PC-3 (cell line): Measurements from ENCODE around the genes ORC6 and NETO2.

- RAMPAGE, long total RNA: no peak
Measured at GRCh38 chr16:35169203-35169640, 1709.8 kb downstream of the TP53TG3F start.

- RAMPAGE, long total RNA: no peak
Measured at GRCh38 chr16:35207716-35208188, 1748.3 kb downstream of the TP53TG3F start.

- RAMPAGE, long total RNA: no peak
Measured at GRCh38 chr16:35526021-35526558, 2066.7 kb downstream of the TP53TG3F start.

DNA sequence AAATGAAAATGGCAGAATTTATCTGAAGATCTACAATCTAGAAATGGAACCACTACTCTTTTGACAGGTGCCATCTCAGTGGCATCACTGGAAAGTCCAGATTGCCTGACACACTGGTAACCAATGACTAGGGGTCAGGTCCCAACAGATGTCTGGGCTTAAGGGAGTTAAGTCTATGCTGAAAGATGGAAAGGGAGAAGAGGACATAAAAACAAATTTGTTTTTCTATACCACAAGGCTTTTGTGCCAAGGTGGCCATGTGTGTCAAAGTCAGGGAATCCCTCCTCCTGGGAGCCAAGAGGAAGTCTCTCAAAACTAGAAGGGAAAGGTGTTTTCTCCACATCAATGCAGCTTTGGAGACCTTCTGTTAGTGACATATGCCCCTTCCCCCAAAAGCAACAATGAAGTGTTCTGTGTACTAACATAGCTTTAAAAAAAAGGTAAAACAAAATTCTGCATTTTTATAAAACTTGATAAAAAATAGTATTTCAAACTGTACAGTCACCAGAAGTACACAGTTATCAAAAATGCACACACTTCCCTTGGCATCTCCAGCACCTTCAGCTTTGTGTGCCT, 2343.0 kb downstream of the TP53TG3F start:
- RAMPAGE, long total RNA: no peak

DNA sequence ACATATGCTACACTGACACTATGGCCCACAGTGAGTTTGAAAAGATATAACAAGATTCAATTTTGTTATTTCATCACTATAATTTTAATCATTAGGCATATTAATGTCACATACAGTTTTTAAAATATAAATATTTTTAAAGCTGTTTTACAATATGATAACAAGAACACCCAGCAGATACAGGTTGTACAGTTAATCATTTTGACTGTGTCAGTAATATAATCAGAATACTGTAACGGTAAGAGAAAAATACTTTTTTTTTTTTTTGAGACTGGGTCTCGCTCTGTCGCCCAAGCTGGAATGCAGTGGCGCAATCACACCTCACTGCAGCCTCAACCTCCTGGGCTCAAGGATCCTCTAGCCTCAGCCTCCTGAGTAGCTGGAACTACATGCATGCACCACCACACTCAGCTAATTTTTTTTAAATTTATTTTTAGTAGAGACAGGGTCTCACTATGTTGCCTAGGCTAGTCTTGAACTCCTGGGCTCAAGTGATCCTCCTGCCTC, 40.6 kb downstream of the SHCBP1 start:
- RAMPAGE, long total RNA: no peak

DNA sequence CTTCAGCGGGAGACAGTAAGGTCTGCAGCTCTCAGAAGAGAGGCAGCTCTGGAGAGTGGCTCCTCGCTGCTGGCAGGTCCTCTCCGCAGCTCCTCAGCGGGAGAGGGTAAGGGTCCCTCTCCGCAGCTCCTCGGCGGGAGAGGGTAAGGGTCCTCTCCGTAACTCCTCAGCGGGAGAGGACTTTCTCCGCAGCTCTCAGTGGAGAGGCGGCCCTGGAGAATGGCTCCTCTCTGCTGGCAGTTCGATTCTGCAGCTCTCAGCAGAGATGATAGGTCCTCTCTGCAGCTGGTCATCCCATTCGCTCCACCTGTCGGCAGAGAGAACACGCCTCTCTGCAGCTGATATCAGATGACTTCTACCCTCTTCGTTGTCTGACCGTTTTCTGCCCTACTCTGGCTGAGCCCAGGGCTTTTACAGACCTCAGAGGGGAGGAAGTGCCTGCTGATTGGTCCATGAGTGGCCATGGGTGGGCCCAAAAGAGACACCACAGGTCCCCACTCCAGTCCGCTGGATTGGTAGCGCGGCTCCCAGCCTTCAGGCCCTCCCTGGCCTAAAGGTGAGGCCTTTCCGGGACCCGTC, 11.8 kb upstream of the SHCBP1 start:
- RAMPAGE, long total RNA: no peak

DNA sequence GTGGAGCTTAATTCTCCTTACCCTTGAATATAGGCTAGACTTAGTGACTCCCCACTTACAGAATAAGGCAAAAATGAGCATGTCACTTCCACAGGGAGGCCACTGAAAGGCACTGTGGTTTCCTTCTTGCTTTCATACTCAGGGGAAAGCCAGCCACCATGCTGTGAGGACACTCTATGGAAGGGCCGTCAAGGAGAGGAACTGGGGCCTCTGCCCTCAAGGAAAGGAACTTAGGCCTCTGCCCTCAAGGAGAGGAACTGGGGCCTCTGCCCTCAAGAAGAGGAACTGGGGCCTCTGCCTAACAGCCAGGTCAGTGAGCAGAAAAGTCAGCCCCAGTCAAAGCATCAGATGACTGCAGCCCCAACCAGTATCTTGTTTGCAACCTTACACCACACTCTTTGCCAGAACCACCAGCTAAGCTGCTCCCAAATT, 30.0 kb downstream of the VPS35 start:
- RAMPAGE, long total RNA: no peak

- RAMPAGE, long total RNA: start-site peak on the minus strand at chr16:46689143-46689178, 461 and 111 reads in 2 replicates; start-site peak on the plus strand at chr16:46689643-46689671, 20 and 35 reads in 2 replicates
Measured at GRCh38 chr16:46688977-46690006, at the start of gene ORC6. TSS of gene ORC6 (plus strand) at chr16:46689659.

GRCh38 chr16:46884491-46884984, 376 bp downstream of the GPT2 start:
- RAMPAGE, long total RNA: no peak

DNA sequence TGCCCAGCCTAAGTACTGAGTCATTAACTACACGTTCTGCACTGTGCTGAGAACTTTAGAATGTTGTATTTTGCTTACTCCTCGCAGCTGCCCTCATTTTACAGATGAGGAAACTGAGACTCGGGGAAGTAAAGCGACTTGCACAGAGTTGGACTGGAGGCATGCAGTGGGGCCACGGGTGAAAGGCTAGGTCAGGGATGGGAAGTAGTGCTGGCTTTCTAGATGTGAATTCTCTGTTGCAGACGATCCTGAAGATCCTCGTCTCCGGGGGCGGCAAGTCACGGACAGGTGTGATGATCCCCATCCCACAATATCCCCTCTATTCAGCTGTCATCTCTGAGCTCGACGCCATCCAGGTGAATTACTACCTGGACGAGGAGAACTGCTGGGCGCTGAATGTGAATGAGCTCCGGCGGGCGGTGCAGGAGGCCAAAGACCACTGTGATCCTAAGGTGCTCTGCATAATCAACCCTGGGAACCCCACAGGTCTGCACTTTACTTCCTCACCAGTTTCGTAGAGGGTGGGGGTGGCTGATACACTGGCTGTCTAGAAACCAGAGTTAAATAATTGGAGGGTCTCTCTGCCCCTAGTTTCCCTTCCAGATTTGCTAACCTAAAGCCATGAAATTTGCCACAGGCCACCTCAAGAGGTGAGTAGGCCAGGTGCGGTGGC, 25.4 kb downstream of the GPT2 start:
- RAMPAGE, long total RNA: no peak

GRCh38 chr16:46967899-46968280, 5.6 kb downstream of the DNAJA2 start:
- RAMPAGE, long total RNA: no peak

- RAMPAGE, long total RNA: no peak
Measured at GRCh38 chr16:47058585-47058987, 85.1 kb upstream of the DNAJA2 start.

DNA sequence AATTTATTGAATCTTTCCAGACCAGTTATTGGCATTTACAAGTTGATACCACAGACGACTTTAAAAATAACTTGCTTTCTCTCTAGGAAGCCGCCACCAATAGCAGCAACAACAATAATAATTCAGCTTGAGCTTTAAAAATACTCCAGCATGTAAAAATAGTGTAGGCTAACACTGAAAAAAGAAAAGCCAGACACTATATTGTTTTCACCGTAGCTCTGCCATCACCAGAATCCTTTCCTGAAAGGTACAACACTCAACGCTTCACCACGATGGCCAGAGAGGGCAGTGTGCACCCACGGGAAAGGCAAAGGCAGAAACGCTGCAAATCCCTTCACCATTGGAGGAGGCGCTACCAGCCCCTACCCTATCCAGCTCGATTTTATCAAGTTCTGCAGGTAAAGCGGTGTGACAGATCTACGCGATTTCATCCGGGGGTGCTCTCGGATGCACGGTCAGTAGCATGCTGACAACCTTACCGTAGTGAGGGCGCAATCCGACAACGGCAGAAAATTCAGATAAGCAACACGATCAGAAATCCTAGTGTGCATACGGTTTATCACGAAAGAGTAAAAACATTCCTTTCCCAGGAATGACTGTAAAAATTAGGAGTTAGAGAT, 2.1 kb downstream of the NETO2 start:
- RAMPAGE, long total RNA: no peak

DNA sequence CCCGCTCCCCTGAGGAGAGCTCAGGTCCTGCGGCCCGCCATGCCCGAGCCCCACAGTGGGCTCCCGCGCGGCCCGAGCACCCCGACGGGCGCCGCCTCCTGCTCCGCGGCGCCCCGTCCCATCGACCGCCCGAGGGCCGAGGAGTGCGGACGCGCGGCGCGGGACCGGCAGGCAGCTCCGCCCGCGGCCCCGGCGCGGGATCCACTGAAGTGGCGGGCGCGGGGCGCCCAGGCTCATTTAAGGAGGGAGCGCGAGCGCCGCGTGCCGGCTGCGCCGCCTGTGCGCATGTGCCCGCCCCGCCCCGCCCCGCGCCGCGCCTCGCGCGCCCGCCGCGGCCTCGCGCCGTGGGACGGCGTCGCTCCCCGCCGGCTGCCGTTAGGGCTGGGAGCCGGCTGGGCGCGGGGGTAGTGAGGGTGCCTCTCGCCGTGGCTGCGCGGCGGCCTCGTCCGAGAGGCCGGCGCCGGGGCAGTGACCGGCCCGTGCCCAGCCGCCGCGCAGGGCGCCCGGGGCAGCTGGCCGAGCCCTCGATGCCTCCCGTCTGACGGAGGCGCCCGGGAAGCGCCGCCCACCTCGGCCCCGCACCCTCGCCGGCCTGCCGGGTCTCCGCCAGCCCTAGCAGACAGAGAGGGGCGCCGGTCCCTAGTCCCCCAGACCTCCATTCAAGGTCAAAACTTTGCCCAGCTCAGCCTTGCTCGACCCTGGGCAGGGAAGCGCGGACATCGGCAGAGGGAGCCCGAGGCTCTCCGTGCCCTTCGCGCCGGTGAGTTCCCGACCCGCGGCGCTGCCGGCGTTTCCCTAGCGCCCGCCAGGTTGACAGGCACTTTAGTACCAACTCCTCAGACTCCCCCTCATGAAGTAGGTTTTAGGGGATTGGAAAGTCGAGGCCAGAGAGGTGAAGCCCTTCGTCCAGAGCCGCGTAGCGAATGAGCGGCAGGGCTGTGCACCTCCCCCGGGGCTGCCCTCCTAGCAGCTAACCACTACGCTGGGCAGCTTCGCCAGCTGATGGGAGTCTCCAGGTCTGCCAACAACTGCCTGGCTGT, at the start of gene NETO2:
Gene NETO2, minus strand, starts transcription at position 211 of the 1,040 bp plus-strand sequence.
- RAMPAGE, long total RNA: no peak

GRCh38 chr16:47172845-47173261, 29.1 kb upstream of the NETO2 start:
- RAMPAGE, long total RNA: no peak

DNA sequence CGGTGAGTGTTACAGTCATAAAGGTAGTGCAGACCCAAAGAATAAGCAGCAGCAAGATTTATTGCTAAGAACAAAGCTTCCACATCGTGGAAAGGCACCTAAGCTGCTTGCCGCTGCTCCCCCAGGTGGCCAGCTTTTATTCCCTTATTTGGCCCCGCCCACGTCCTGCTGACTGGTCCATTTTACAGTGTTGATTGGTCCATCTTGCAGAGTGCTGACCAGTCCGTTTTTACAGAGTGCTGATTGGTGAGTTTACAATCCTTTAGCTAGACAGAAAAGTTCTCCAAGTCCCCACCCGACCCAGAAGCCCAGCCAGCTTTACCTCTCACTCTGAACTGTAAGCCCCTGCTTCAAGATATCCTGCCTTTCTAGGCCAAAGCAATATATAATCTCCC, 227.7 kb downstream of the ABCC12 start:
- RAMPAGE, long total RNA: no peak

DNA sequence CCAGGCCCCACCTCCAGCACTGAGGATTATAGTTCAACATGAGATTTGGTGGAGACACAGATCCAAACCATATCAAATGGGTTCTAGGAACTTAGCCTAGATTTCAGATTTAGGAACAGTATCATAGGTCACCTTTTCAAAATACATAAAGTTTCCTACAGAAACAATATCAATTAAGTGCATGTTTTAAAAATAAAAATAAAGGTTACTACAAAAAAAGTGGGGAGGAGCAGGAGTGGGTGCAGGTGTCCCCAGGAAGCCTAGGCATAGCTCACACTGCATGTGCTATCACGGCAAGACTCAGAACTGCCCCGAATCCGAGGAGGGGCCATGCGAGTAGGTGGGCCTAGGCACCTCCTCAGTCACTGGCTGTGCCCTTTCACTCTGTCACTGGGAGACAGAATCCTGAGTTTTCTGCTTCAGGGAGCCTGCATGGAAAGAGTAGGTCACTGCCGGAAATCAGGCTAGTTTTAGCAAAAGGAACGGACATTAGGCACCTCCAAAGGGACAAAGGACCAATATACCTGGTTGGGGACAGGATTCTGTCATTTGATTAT, 43.6 kb downstream of the SIAH1 start:
- RAMPAGE, long total RNA: no peak

DNA sequence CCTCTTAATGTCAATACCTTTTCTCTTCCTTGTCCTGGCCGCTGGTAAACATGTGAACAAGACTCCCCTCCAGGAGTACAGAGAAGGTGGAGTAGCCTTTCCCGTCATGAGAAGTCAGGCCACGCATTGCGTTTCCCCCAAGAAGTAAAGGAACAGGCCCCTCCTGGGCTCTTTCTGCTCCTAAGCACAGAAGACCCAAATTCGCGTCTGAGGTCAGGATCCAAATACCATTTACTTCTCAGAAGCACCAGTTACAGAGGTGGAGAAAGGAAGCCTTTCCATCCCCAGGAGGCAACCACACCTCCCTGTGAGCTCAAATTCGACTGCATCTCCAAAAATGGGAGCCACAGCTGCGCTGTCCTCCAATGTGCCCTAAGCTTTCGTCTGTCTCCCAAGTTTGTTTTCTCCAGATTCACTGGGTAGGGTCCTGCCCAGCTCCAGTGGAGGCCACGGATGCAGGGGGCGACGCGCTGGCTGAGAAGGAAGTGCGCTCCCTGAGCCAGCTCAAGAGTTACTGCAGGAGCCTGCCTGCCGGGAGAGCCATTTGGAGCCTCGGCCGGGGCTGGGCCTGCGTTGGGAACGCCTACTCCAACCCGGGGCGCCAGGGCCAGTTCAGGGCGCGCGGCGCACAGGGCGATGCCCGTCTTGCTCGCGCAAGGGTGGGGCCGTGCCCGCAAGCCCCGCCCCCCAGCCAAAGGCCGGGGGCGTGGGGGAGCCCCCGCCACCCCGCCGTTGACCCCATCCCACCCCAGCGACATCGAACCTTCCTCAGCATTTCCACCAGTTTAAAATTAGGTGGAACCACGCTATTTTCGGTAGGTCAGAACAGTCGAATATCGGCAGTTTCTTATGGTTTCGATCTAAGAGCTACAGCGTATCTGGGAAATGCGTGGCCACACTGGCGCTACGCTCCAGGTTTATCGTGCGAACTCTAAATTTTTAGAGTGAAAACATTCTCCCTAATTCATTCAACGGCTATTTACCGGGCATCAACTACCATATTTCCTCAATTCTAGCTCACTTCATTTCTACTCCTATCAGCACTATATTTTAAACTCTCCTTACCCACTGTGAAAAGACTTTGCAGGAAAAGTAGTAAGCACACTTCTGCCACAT, 19.5 kb downstream of the SIAH1 start:
- RAMPAGE, long total RNA: no peak

DNA sequence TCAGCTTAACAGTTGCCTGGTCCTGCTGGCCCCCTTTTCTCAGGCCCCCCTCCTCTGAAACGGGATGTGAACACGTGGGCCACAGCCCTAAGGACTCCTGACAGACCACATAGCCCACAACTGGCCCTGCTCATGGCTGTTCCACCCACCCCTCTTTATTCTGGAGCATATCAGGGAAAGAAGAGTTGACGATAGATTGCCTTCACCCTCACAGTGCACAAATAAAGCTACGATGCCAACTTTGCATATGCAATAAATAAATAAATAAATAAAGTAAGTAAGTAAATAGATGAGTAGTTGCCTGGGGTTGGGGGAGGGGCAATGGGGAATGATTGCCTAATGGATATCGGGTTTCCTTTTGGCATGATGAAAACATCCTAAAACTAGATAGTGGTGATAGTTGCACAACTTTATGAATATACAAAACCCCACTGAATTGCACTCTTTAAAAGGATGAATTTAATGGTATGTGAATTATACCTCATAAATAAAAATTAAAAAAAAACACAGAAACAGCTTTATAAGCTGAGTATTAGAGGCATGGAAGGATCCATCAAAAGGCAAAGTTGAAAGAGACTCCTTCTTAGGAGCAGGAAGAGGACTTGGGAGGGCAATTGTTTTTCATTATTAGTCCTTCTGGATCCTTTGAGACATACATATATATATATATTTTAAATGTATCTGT, 110.7 kb downstream of the N4BP1 start:
- RAMPAGE, long total RNA: no peak

DNA sequence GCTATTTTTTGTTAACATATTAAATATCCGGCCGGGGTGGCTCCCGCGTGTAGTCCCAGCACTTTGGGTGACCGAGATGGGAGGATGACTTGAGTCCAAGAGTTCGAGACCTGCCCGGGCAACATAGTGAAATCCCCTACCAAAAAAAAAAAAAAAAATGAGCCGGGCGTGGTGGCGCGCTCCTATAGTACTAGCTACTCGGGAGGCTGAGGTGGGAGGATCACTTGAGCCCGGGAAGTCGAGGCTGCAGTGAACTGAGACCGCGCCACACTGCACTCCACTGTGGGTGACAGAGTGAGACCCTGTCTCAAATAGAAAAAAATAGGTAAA, 1.1 kb downstream of the N4BP1 start:
- RAMPAGE, long total RNA: no peak